Mesenchymal stem cell of adipose (primary cell): ENCODE measurements around a stretch of chr14.

DNA sequence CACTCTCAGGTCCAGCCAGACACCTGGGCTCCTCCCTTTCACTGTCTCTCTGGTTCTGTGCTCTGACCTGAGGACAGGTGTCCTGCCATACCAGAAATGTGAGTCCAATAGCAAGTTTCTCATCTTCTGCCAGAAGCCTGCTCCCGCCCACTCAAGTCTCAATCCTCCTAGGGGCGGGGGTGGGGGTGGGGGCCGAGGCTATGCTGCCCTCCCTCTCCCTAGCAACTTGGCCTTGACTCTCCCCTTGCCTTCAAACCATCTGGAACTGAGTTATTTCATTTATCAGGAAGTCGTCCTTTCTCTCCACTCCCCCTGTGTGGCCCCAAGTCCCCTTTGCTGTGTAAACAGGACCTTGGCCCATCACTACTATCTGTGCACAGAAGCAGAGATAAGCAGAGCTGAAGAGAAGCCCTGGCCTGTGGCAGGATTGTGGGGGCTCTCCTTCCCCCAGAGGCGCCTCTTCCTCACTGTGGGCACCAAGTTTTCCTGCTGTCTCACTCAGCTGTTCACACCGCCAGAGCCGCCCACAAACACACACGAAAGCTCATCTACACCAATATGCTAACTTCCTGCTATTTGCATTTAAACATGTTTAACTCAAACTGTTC lies 117.1 kb downstream of the DPF3 start:
- CAGE, long polyA plus RNA: no peak

- CAGE, long polyA plus RNA: no peak
Observed at GRCh38 chr14:72804372-72804798, 89.5 kb downstream of the DPF3 start.

DNA sequence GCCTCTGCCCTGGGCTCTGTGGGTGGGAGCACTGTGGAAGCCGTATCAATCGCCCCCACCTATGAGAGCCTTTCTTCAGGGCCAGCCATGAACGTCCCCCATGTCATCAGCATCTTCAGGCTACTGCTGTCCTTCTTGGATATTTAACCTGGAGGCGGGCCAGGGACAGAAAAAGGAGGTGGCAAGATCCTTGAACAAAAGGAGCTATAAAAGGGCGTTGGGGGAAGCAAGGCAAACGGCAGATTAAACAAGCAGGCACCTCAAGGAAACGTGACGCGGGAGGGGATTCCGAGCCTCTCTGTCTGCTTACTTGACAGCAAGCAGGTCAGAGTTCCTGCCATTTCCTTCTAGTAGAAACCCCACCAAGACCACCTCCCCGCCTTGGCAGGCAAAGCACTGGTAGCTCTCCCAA lies 63.0 kb downstream of the DPF3 start:
- CAGE, long polyA plus RNA: no peak

DNA sequence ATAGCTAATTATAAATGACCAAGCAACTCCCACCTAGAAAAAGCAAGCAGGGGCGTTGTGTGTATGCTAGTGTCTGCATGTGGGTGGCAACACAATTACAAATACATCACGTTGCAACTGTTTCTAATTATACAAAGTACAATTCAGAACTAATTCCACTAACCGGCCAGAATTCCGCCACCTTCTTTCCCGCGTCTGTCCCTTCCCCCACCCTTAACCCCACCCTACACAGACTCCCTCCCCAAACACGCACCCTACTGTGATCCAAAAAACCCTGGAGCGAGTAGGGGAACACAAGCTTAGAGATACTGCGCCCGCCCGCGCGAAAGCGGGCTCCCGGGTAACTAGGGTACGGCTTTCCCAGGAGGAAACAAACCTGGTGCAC lies 2.1 kb downstream of the DPF3 start:
- CAGE, long polyA plus RNA: no peak

- CAGE, long polyA plus RNA: no peak
Observed at GRCh38 chr14:72892156-72892811, 1.6 kb downstream of the DPF3 start.

DNA sequence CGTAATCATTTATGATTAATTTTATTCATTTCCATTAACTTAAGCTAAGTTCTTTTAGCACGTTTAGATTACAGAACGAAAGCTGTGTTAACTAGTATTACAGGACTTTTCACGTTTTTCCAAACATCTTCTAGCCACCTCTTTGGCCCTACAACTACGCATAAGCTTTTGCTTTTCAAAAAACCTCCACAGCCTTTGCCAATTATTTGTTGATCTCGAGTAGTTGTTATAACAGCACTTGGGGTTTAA lies 490 bp upstream of the RBM25 start:
- CAGE, long polyA plus RNA: no peak

DNA sequence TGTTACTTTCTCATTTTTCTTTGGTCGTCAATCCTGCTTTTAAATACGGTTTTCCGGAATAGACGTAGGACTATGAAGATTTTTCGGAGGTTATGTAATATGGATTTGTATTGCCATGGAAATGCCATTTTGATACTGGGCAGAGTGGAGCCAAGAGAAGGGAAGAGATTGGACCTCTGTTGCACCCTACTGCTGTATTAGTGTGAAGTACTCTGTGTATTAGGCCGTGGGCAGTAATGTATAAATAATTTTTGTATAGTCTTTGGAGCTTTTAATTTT lies 1.0 kb downstream of the RBM25 start:
- CAGE, long polyA plus RNA: no peak

- CAGE, long polyA plus RNA: no peak
Observed at GRCh38 chr14:73107528-73107962, 28.8 kb upstream of the PSEN1 start.

GRCh38 chr14:73237655-73238971 lies 807 bp downstream of the PAPLN start:
- CAGE, long polyA plus RNA: no peak

DNA sequence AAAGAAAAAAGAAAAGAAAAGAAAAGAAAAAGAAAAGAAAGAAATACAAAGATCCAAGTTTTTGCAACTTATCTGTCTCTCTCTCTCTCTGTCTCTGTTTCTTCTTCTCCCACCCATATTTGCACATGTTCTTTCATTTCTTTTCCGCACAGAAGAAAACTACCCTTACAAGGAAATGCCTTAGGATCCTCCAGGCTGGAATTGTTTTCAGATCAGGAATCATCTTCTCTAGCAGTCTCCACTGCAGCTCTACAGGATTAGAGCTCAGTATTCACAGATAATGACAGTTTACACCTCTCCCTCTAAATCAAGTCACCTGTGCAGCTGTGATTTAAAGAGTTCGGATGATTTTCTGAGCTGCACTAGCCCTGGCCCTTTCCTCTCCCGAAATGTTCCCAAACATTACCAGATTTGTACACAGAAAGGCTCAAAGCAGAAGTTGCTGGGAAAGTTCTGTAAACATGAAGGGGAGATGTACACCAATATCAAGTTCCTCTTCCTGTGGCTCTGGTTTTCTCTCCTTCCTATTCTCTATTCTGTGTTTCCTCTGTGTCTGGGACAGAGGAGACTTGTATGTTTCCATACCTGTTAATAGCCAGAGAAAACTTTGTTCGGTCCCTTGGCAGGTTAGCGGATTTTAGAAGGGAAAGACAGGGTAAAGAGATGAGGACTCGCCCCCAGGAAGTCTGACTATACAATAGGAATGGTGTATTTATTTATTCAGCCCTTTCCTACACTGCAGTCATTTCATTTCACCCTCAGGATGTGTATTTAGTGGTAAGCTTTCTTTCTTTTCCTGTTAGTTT lies 7.4 kb upstream of the NUMB start:
- CAGE, long polyA plus RNA: no peak

- CAGE, long polyA plus RNA: no peak
Observed at GRCh38 chr14:73712325-73713016, 1.7 kb downstream of the PNMA1 start.

DNA sequence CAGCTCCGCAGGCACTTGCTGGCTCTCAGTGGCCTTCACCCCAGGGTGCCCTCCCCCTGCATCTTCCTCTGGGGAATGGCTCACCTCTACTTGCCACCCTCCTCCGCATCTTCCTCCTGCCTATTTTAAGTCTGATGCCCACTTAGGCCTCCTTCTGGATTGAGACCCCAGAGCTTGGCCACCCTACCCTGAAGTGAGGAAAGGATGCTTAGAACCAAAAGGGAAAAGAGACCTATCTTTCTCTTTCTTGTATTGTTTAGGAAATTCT lies 10.6 kb upstream of the PNMA1 start:
- CAGE, long polyA plus RNA: no peak

DNA sequence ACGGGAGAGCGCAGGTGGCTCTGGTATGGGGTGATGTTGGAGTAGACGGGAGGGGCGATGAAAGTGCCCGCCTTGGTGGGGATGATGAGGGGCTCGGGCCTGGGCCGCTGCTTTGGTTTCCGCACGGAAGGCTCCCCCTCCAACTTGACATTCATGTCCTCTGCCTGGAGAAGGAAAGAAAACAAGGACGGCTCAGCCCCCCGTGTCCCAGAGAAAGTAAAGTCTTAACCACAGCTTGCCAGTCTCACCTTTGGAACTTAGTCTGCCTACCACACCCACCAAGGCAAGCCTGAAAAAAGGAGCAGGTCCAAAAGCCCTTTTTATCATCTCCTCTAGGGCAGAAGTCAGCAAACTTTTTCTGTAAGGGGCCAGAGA lies 15.6 kb upstream of the PNMA1 start:
- CAGE, long polyA plus RNA: no peak

DNA sequence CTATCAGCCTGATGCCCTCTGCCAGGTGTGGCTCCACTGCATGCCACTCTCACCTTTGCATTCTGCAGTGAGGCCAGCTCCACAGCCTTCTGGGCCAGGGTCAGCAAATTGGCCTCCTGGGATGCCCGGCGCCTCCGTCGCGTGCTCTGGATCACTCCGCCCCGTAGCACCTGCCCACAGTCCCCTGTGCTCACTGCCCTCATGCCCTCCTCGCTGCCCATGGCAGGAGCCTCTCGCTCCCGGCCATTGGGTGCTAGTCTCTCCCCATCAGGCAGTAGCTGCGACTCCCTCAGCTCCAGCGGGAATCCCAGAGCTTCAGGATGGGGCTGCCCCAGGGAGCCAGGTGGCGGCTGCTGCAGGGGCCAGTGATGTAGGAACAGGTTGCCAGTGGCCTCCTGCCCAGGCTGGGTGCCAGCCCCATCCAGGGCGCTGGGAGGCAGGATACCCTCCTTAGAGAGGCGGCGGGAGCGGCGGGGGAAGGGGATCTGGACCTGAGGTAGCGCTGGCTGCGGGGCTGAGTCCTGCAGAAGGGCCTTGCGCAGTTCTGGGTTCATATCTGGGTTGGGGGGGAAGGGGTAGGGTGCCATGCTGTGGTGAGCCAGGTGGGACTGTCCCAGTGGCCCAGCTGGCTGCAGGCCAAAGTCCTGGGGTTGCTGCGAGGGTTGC lies 21.5 kb downstream of the MIDEAS start:
- CAGE, long polyA plus RNA: no peak

DNA sequence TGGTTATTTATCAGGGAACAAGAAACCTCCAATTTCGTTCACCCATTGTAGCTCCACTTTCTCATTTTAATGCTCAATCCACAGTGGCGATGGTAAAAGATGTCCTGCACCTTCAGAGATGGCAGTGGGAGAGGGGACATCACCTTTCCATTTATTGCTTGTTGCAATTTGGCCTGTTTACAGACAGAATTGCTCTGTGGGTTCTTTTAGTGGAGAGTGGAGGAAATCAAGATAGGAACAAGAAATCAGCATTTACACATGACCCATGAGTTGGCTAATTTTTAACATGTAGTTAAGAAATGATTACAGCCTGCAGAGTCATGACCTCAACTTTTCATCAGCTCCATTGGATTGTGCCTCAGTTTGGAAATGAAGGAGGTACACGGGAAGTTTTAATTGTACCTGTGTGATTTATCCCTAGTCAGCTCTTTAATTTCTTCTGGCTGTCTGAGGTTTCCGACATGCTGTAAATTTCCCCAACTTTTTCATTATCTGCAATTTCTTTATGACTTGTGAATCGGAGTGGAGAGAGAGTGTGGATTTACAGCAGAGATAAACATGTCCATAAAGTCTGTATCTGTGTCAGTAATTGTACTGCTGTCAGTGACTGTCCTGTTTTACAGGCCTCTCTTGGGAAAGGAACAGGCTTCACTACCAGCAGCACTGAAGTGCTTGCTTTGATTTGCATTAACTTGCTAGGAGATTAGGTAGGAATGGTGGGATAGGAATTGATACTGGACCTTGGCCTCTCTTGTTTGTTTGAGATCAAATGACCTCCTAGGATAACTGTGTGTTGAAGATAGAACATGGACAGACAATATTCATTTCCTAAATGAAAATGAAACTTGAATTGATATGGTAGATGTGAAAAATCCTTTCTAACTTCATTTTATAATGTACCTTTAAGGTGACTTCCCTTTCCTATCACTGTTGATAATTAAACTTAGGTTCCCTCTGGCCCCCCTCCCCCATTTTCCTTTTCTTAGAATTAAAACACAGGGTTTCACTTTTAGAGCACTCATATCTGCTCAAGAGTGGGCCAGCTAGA lies 49.2 kb downstream of the LIN52 start:
- CAGE, long polyA plus RNA: no peak

GRCh38 chr14:74326155-74326550 lies 22.1 kb upstream of the VRTN start:
- CAGE, long polyA plus RNA: no peak

GRCh38 chr14:74403465-74403818 lies 22.6 kb downstream of the SYNDIG1L start:
- CAGE, long polyA plus RNA: no peak

- CAGE, long polyA plus RNA: no peak
Observed at GRCh38 chr14:74498213-74498885, 4.8 kb downstream of the ISCA2 start.

DNA sequence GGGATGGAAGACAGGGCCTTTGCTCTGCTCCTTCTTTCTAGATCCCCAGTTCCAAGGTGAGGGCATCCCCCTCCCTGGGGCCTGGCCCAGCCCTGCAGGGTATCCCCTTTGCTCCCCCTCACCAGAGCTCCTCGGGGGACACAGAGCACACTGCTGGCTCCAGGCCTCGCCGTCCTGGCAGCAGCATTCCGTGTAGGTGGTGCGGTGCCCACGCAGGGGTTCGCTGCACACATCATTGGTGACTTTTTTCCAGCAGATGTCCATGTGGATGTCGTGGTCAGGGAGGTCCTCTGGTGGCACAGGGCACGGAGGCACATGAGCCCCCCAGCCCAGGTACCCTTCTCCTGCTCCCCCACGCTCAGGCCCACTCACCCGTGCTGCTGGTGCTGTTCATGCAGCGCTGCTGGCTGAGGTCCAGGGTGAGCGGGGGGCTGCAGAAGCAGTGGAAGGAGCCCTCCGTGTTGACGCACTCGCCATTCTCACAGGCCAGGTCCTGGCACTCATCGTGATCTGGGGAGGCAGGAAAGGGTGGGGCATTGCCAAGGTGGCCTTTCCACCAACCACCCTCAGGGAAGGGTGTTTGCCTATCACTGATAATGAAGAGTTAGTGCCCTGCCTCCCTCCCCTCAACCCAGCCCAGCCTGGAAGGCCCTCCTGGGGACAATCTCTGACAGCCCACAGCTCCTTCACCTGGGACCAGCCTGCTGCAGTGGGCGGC lies 9.7 kb downstream of the ISCA2 start:
- CAGE, long polyA plus RNA: no peak

DNA sequence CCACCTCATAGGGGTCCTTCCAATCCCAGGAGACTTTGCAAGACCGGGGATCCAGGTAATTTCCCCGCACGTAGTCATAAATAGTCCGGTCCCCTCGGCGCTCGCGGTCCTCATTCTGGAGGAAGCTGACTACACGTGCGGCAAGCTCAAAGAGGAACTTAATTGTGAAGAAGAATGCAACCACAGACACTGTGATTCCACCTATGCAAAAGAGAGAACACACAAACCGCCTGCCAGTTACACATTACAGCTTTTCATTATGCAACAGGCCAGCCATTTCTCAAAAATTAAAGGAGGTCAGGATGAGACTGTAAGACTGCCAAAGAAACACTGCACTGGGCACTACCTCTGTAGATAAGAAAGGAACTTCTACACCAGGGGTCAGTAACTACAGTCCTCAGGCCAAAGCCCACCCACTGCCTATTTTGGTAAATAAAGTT lies 28.4 kb downstream of the AREL1 start:
- CAGE, long polyA plus RNA: no peak